NALM6 (cell line): ENCODE results near the gene ZBTB5.

- PRO-cap, result bidirectional peak, plus-strand start at chr9:37037985, minus-strand start at chr9:37037810
Observed at GRCh38 chr9:37037632-37038602, 3.8 kb upstream of the PAX5 start.

DNA sequence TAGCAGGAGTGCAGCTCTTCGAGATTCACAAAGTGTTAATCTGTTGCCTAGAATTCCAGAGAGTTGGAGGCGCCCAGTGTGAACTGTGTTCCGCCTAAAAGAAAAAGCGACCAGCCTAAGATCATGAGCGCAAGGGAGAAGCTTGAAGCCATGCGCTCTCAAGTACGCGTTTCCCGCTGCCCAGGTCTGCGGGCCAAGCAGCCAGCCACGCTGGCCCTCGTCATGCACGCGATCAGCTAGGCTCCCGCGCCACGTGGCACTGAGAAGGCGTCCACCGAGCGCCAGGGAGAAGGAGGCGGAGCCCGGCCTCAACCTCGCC, 514 bp upstream of the ZCCHC7 start:
- PRO-cap, result unidirectional peak, minus-strand start at position 261 of the sequence

- PRO-cap, result no peak
Observed at GRCh38 chr9:37219362-37220107, 99.2 kb downstream of the ZCCHC7 start.

DNA sequence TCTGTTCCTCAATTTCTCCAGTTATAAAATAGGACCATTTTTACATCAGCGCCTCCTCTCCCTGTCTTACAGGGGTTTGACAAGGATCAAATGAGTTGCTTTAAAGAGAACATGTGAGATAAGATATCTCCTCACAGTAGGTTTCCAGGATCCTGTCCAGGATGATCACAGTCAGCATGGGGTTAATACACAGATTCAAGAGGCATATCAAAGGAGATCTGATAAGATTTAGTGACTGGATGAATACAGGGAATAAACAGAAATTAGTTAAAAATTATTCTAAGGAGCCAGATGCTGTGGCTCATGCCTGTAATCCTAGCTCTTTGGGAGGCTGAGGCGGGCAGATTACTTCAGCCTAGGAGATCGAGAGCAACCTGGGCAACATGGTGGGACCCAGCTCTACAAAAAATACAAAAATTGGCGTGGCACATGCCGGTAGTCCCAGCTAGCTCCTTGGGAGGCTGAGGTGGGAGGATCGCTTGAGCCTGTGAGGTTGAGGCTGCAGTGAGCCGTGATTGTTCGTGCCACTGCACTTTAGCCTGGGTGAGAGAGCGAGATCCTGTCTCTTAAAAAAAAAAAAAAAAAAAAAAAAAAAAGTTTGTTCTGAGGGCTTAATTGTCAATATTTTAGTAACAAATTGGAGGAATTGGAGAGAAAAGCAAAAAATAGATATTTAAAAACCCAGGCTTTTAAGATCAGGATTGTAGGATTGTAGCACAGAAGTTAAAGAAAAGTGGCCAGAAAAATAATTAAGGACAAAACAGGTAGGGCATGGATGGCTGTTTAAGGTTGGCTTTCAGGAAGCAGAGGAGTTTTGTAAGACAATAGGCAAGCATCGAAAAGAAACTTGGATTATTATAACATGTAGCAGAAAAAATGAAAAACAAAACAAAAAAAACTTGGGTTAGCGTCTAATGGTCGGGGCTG, 138.1 kb downstream of the ZCCHC7 start:
- PRO-cap, result no peak

DNA sequence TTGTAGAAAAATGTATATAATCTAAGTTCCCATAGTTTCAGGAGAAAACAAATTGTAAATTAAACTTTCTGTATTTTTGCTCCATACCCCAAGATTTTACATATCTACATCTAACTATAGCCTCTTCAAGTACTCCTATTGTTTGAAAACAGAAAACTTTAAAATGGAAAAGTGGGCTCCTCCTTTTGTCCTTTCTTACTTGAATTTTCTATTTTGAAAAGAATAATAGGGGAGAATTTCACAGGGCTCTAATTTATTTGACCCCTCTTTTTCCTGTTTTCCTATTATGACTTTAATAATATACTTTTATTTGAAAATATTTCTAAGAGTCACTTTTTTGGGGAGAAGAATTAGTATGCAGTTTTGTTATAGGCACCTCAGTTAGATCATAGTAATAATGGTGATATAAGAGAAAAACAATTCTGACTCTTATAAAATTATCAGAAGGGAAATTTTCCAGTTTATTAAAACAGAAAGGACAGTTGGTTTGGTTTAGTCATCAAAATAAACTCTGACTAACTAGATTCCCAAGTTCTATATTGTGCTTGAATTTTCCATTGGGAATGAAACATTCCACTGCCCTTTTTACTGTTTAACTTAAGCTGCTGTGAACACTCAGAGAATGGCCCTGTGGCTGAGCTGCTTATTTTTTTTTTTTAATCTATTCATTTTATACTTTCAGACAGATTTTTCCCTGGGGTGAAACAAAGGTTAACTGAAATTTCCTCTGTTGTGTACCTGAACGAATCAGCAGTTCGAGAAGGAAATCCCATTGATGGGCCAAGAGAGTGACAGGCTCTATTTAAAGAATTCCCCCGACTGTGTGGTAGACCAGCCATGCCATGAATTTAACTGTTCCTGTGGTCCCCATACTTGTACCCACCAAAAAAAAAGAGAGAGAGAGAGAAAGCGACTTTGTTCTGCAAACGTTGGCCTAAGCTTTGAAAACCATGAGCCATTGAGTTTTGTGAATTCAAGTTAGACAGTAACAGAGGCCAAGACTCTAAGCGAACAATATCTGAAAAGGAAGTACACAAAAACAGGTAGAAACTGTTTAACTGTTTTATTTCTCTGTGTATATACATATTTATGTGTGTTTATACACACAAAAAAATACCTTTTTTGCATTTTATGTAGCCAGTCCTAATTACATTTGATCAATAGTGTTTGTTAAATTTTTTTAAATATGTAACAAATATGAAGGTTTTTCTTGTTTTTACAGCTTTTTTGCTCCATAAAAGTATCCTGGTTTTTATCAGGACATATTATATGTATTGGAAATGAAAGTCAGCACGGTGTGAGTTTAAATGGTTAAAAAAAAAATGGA, 138.7 kb upstream of the GRHPR start:
- PRO-cap, result bidirectional peak, plus-strand start at position 829 of the sequence, minus-strand start at position 823 of the sequence

- PRO-cap, result unidirectional peak, plus-strand start at chr9:37464781; bidirectional peak, plus-strand start at chr9:37464806, minus-strand start at chr9:37464809; bidirectional peak, plus-strand start at chr9:37465090, minus-strand start at chr9:37465068; bidirectional peak, plus-strand start at chr9:37465537, minus-strand start at chr9:37465450
Observed at GRCh38 chr9:37464458-37465495, at the start of gene ZBTB5. Gene ZBTB5, minus strand, starts transcription at chr9:37465450.

- PRO-cap, result bidirectional peak, plus-strand start at chr9:37465973, minus-strand start at chr9:37465767
Observed at GRCh38 chr9:37465865-37466061, 513 bp upstream of the ZBTB5 start.

DNA sequence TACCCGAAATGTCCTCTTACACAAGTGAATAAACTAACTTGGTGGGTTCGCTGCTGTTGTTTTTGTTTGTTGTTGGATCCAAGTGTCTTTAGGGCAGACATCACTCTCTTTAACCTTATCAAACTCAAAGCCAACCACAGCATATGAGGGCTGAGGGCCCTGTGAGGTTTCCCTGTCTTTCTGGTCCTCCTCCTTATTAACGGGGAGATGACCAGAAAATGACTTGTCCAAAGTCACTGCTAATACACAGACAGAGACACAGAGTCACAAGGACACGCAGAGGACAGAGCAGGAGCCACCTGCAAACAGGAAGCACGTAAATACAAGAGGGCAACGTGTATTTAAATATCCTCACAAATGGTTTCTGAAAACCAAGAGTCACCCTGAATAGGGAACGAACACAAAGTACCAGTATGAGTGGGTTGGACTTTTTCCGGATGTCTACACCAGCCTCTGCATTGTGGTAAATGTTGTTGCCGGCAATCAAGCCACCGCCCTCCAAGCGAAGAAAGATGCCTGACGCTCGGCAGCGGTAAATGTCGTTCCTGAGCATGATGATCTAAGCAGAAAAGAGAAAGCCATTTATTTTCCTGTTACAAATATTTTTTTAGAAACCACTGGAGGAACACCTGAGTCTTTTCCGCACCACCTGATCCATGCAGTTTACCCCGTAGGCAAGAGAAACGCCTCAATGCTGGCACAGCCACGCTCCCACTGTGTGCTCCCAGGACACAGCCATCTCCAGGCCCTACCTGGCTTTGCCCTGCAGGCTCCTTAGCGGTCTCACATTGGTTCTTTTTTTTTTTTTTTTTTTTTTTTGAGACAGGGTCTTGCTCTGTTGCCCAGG, 44.5 kb downstream of the FBXO10 start:
- PRO-cap, result no peak

- PRO-cap, result no peak
Observed at GRCh38 chr9:37692631-37693086, 41.9 kb downstream of the FRMPD1 start.

- PRO-cap, result no peak
Observed at GRCh38 chr9:37827963-37828654, 27.5 kb downstream of the DCAF10 start.

- PRO-cap, result no peak
Observed at GRCh38 chr9:37927875-37928300, 24.0 kb upstream of the SLC25A51 start.

- PRO-cap, result no peak
Observed at GRCh38 chr9:37997611-37998362, 71.2 kb downstream of the SHB start.

GRCh38 chr9:38058640-38059988, 9.9 kb downstream of the SHB start:
- PRO-cap, result no peak

GRCh38 chr9:38318880-38319547, 73.5 kb upstream of the ALDH1B1 start:
- PRO-cap, result no peak

- PRO-cap, result no peak
Observed at GRCh38 chr9:38383137-38383717, 9.3 kb upstream of the ALDH1B1 start.

DNA sequence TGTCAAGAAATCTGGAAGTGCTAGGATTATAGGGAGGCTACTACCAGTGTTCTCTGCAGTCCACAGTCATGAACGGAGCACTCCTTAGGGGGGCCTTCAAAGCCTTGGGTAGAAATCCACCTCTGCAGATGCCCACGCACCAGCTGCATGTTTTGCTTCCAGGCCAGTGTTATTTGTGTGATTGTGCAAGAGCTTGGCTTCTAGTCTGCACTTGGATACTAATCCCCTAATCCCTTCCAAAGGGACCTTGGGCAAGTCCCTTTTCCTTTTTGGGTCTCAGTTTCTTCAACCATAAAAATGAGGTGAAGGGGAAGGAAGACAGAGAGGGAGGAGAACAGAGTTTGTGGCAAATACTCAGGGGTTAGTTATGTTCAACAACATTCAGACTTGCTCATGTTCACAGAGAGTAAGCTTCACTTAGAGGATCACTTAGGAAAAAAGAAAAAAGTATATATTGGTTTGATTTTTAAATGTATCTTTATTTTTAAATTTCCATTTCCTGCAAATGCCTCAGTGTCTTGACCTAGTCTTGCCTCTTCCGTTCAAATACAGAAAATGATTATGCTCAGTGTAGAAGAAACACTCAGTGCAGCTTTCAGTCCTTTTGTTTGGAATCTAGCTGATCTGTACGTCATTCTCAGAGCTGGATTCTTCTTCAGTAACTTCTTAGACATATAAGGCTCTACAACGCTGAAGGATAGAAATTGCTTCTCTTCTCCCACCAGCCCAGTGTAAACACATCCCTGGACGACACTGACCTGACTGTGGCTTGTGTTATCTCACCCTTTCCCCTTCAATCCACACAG, 3.4 kb upstream of the ALDH1B1 start:
- PRO-cap, result no peak

DNA sequence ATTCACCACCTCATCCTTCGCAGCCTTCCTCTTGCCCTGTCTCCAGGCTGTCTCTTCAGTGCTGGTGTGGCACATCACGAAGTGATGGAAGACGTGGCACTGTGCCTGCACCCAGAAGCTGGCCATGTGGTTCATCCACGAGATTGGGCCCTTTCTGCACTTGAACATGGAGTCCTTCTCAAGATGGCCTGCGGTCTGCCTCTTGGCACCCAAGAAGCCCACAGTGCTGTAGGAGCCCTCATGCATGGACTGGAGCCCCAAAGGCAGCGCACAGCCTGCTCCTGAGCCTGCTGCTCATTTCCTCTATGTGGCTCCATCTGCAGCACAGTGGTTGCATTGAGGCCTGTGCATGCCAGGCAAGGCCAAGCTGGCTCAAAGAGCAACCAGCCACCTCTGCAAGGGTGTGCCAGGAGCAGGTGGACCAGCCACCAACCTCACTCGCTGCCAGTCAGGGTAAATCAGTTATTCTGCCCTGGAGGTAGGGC, 52.4 kb downstream of the ANKRD18A start:
- PRO-cap, result no peak

DNA sequence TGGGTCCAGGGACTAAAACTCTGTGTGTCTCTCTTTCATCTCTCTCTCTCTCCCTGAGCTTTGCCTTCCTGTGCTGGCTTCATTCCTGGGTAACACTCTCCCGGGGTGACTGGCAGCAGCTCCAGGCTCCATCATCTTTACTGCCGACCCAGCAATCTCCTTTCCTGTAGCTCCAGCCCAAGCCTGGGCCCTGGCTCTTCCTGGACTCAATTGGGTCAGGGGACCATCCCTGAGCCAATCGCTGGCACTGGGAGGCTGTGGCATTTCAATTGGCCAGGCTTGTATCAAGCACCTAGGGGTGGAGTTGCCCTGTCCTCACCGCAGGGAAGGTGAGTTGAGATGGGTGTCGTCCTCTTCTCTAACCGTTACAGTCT, 31.9 kb downstream of the FAM240B start:
- PRO-cap, result no peak

- PRO-cap, result unidirectional peak, minus-strand start at chr9:41359318
Observed at GRCh38 chr9:41359079-41359630, 170.0 kb upstream of the ZNG1F start.

DNA sequence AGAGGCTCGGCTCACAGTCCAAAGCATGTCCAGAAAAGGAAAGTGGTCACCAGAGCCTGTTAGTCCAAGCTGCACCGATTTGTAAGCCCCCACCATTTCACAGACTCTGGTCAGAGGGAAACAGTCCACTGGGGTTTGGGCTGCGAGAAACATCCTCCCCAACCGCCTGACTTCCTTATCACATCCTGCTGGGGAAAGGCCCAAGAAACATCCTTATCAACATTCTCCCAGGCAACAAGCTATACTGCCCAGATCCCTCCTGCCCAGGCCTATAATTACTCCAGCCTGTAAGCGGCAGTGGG, 388.0 kb downstream of the CNTNAP3B start:
- PRO-cap, result no peak